Mammary microvascular endothelial cell (primary cell): ENCODE measurements around a stretch of chr20.

GRCh38 chr20:49256922-49257149 is 21.0 kb downstream of the ZNFX1 start:
- RAMPAGE, long total RNA = no peak

DNA sequence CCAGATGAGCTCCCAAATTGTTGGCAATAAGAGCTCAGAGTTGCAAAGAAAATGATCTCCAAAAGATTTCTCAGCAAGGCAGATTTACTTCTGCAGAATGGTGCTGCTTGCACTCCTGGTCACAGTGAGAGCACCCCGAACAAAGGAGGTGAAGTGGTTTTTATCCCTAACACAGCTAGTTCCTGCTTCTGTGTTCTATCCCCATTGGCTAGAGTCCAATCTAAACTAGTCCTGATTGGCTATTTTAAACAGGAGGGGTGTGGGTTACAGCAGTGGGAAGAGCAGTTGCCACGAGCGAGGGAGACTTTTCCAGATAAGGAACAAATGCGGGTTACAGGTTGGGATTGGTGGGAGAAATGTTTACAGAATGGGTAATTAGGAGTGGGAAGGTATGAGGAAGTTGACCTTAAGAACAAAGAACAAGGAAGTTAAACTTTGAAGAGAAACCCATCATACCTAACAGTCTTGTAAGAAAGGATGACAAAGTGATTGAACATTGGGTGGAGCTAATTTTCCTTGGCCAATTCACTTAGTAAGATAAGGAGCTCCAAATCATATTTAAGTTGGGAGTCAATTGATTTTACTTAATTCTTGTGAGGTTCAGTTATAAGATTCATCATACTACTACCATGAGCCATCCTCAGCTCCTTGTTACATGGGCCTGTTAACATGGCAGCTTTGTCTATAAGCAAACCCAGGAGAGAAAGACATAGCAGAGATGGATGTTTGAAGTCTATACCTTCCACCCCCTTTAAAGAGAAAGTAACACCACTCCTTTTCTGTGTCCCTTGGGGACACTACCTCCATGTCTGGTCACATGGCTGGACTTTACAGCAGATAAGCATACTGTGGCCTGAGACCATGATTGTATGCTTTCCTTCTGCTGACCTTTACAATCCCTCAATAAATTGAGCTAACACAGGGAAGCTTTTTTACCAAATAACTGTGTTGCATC is 9.5 kb upstream of the ZNFX1 start:
- RAMPAGE, long total RNA = no peak

GRCh38 chr20:49356494-49357084 is 78.7 kb upstream of the ZNFX1 start:
- RAMPAGE, long total RNA = no peak

DNA sequence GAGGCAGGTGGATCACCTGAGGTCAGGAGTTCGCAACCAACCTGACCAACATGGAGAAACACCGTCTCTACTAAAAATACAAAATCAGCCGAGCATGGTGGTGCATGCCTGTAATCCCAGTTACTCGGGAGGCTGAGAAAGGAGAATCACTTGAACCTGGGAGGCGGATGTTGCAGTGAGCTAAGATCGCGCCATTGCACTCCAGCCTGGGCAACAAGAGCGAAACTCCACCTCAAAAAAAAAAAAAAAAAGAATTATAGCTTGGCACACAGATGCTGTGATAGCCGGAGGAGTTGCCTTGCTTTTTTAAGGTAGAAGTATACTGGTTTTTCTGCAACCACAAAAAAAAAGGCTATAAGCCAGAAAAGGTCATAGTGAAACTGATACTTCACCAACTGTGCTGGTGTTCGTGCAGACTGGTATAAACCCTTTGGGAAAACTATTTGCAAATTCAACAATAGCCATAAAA is 44.2 kb downstream of the B4GALT5 start:
- RAMPAGE, long total RNA = no peak

DNA sequence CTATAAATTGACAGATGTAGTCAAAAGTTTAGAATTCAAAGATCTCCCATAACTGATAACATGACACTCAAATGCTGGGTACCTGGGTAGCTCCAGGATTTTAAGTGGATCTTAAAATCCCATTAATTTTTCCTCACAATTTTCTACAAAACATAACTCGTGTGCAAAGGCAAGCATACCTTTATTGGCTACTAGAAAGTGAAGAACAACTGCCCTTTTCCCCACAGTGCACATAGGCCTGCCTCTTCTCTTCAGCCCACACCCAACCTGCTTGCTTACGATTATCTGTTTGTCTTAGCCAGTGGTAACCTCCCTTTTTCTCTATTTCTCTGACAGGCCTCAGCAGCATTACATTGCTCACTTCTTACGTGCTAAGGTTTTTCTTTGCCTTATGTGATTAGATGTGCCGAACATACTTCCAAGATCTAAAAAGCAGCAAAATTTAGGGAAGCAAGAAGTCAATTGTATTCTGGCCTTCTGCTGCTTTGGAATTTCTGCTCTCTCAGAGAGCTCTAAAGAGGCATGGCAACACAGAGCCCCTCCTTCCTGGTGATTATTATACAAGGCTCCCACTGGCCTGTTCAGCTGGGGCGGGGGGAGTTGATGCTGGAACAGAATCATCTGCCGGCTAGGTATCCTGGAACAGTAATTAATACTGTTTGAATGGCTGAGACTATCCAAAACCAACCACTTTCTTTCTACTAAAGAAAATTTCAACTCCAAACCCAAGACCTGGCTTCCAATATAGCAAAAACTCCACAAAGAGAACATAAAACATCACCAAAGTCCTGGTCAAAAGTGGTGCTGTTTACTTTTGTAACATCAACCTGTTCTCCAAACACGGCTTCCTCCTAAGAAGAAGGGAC is 7.0 kb downstream of the B4GALT5 start:
- RAMPAGE, long total RNA = no peak

DNA sequence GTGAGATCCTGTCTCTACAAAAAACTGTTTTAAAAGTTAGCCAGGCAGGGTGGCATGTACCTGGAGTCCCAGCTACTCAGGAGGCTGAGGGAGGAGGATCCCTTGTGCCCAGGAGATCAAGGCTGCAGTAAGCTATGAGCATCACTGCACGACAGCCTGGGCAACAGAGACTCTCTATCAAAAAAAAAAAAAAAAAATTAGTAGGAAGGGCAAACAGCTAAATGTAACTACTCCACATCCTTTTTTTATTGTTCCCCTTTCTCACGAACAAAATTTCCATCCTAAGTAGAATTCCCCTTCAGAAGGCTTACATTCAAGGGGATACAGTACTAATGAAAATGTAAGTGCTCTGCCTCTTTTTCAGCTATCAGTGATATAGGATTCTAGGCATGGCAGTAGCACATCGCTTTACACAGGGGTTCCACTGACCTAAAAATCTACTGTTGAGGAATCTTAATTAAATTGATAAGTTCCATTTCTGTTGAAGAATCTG is 2.7 kb downstream of the B4GALT5 start:
- RAMPAGE, long total RNA = no peak

GRCh38 chr20:49711677-49712505 is 1.8 kb downstream of the B4GALT5 start:
- RAMPAGE, long total RNA = no peak

DNA sequence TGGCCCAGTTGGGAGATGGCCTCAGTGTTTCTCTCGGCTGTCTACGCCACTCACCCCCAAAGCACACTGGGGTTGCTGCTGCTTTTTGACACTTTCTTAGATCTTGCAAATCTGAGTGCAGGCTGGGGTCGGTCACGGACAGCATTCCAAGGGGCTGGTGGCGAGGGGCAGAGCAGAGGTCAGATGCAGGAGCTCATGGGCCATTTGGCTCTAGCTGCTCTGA is 42.2 kb downstream of the SLC9A8 start:
- RAMPAGE, long total RNA = no peak

DNA sequence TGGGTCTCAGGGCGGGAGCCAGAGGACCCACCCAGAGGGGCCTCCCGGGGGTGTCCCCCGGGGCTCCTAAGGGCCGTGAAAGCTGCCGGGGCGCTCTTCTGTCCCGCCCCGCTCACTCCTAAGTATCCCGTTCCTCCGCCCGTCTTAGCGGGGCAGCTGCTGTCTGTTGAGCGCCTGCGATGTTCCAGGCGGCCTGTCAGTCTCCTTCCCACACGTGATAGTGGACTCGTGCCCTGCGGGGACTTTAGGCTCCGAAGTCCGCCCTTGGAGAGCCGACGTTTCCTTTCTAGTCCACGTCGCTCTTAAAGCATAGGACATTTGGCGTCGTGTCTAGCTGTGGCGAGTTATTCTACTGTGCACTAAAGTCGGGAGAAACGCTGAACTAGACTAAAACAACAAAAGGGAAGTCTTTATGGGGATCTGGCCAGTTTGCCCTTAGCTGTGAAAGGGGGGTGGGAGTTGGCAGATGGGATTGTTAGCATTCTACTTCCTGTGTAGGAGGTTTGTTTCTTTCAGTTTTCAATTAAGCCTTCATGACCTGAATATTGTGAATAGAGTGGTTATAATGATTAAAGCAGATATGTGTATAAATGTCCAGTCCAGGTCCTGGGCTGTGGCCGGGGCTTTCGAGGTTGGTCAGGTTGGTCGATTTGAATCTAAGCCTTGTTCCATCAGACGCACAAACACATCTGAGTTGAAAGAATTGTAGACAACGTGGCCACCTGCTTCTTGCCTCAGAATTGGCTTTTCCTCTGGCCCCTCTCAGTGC is 608 bp downstream of the RNF114 start:
- RAMPAGE, long total RNA = no peak

DNA sequence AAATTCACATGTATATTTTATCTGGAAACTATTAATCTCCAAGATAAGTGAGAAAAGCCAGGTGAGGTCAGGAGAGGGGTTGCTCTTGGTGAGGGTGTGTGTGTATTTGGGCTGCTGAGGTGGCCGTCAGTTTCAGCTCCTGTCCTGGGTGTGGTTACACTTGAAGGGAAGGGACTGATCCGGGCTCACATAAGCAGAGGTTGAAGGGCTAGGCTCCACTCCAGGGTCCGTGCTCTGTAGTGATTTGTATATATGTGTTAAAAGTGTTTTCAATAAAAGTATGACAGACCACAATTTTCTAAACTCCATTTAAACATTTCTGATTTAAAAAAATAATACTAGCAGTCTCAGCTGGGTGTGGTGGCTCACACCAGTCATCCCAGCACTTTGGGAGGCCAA is 13.5 kb upstream of the SNAI1 start:
- RAMPAGE, long total RNA = no peak

- RAMPAGE, long total RNA = no peak
Measured at GRCh38 chr20:50033675-50034253, 51.0 kb downstream of the SNAI1 start.

GRCh38 chr20:50054906-50055787 is 57.8 kb downstream of the UBE2V1 start:
- RAMPAGE, long total RNA = no peak

DNA sequence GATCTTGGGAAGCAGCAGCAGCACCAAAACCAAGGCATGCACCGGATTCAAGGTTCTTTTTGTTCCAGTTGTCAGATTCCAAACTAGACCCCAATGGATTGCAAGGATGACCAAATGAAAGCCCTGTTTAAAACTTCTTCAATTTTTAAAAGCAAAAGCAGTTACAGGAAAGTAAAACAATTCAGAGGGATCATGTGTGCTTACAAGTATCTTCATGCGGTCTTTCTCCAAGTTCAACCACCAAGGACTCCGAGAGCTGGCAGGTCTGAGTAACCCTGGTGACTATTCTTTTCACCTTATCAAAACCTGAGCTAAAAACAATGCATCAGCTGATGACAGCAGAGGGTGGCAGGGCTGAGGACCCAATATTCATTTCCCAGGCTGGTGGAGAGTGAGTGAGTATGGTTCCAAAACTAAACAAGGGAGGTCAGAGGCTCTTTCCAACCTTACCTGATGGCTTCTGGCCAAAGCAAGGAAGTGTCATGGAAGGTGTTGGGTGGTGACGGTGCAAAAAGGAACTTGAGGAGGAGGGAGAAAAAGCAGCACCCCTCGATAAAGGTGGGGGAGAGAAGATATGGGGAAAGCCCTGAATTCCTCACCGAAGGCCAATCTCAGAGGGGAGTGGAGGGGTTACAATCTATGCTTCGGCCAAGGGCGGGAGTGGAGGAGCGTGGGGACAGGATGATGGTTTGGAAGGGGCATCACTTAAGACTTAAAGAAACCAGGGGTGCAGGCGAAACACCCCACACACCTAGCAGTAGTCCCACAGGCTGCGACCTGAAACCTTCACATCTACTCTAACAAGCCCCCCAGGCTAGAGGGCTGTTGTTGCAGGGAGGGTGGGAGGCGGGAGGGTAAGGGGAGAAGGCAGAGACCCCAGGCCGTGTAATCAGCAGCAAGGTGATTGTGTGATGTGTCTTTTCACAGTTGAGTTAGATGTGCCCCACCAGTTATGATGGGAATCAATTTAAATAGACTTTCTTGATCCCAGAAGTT is 31.1 kb downstream of the UBE2V1 start:
- RAMPAGE, long total RNA = no peak

DNA sequence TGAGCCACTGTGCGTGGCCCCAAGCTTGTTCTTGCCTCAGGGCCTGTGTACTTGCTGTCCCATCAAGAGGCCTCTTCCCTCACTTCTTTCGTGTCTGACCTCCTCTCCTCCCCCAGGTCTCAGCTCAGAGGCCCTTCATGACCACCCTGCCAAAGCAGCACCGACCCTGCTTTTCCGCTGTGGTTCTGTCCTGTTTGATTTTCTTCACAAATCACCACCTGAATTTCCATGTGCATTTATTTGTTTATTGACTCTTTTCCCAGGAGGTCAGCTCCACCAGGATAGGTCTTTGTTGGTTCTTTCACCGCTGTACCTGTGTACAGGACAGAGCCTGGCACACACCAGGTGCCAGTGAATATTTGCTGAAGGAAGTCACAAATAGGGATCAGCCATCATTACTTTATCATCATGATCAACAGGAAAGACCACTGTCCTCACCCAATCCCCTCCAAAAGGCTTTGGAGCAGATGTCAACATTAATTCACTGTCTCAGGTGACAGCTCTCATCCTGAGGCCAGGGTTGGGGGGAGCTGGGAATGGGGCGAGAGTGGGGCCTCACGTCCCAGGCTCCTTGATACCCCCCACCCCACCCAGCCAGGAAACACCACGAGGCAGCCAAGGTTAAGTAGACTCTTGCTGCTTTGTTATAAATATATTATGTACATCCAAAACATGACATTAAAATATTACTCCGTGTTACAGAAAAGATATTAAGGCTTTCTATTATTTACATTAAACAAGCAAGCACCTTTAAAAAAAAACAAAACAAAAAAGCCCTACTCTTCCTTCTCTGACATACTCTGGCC is 10.8 kb upstream of the UBE2V1 start:
- RAMPAGE, long total RNA = no peak

DNA sequence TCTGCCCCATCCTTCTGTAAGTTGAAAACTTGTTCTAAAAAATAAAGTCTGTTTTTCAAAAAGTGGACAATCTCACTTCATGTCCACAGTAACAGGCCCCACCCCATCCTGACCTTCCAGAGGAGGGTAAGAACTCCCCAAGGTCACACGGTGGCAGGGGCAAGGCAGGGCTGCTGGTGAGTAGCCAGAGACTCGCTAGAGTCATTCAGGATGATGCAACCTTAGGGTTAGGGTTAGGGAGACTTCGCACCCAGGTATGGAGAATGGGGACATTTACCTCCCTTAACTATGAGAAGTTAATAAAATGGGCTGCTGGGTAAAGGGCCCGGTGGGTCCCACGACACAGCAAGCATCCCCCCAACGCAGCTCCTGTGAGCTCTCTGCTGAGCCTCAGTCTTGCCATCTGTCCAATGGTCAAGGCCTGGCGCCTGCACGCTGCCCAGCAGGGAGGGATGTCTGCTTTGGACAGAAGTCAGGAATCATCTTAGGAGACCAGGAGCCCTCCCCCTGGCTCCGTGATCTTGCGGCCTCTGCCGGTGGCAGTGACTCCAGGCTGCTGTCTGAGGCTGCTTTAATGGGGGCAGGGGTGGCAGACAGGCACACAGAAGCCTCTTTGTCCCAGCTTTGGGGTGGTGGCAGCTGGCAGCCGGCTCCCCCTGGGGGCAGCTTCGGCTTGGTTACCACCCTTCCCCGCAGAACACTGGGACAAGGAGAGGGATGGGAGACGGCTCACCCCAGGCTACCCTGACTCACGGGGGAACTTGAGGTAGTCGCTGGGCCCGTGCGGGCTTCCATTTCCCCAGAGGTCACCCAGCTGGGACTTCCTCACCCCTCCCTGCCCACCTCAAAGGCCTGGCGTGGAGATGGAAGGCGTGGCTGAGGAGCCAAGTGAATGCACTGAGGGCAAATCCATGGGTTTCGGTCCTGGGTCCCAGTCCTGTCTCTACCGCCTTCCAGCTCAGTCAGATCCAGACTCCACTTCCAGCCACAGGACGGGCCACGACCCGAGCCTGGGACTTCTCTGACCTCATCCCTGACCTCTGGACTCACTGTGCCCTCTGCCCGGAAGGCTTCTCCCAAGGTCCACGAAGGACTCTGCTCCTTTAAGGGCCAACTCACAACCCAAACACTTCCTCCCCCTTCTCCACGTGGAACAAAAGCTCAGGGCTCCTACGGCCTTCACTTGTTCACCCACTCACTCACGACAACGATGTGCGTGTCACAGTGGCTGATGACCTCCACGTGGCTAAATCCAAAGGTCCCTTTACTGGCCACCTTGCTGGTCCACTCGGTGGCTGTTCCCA is 14.9 kb downstream of the PEDS1 start:
- RAMPAGE, long total RNA = no peak

GRCh38 chr20:50151002-50151544 is 2.5 kb downstream of the PEDS1 start:
- RAMPAGE, long total RNA = no peak

GRCh38 chr20:50154193-50154864 is 806 bp upstream of the PEDS1 start:
- RAMPAGE, long total RNA = no peak

DNA sequence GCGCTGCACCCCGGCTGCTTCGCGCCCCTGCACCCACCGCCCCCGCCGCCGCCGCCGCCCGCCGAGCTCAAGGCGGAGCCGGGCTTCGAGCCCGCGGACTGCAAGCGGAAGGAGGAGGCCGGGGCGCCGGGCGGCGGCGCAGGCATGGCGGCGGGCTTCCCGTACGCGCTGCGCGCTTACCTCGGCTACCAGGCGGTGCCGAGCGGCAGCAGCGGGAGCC is 764 bp downstream of the CEBPB start:
- RAMPAGE, long total RNA = no peak

- RAMPAGE, long total RNA = no peak
Measured at GRCh38 chr20:50277051-50278069, 86.7 kb downstream of the CEBPB start.

DNA sequence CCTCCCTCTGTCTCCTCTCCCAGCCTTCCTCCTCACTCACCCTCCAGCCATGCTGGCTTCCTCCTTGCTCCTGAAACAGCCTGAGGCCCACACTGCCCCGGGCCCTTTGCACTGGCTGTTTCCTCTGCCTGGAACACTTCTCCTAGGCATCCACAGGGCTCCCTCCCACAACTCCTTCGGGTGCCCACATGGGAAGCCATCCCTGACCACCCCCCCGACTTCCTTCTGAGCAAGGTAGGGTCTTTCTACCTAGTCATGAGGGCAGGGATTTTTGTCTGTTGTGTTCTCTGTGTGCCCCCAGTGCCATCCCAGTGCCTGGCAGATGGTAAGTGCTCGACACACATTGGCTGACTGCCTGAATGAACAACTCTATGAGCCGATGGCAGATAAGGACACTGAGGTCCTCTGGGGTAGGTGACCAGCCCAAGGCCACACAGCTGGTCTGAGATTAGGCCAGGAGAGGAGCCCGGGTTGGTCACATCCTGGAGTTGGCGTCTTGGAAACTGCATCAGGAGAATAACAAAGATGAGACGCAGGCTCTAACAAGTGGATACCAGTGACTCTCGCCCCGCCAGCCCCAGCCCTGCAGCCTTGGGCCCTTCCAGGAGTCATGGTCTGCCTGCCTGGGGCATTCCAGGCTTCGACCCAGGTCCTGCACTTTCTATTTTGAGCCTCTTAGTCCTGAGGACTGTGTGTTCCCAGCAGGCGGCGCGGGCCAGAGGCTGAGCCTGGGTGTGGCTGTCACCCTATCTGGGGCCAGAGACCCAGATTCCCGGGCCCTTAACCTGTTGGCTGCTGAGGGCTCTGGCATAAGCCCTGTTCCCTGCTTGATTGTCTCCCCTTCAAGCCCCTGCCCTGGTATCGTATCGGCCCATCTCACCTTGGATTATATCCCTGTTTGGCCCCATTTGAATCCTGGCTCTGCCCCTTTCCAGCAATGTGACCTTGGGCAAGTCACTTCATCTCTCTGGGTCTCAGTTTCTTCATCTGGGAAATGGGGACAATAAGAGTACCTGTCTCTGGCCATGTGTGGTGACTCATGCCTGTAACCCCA is 88.1 kb downstream of the CEBPB start:
- RAMPAGE, long total RNA = no peak